ENCODE measurements around the gene ZNF629.

GRCh38 chr16:30659595-30660533, 1.6 kb downstream of the FBRS start:
- PRO-cap = bidirectional peak, plus-strand start at chr16:30659909, minus-strand start at chr16:30659845; bidirectional peak, plus-strand start at chr16:30660319, minus-strand start at chr16:30660103

GRCh38 chr16:30709522-30710292, 10.7 kb downstream of the SRCAP start:
- PRO-cap = no peak

DNA sequence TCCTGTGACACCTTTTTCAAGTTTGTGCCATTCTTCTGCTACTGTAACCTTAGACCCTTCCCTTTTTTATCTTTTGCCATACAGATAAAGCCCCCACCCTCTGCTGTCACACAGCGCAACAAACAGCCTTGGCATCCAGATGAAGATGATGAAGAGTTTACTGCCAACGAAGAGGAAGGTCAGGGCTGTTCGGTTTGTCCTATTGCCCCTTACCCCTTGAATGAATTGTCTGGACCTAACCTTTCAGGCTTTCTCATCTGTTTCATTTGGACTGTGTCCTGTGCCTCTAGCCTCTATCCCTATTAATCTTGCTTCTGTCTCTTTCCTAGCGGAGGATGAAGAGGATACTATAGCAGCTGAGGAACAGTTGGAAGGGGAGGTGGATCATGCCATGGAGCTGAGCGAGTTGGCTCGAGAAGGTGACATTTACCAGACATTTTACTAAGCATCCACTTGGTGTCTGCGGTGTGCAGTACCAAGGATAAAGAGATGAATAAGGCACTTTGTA, 11.8 kb downstream of the SRCAP start:
- PRO-cap = no peak

DNA sequence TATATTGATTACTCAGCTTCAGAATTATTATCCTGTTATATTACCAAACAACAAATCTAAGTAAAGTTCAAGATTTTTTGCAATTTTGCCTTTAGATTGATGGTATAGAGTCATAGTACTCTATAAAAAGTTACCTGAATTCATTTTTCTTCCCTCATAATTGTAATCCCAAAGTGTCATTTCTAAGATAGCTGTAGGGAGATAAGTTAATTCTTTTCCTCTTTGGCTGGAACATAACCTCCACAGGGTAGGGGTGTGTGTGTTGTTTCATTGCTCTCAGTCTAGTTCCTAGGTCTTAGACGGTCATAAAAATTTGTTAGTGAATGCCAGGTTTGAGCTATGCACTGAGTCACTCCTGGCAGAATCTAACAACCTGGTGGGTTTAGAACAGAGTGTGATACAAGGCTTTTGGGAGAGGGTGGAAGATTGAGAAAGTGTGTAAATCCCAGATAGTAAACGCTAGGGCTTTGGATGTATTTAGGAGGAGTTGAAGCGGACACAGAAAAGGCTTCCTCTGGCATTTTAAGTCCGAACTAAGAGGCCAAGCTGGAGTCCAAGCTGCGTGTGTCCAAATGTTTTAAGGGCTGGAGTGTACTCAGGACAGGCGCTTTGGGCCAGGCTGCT, 903 bp upstream of the PHKG2 start:
- PRO-cap = no peak

GRCh38 chr16:30777133-30778113, 9.6 kb downstream of the ZNF629 start:
- PRO-cap = no peak

DNA sequence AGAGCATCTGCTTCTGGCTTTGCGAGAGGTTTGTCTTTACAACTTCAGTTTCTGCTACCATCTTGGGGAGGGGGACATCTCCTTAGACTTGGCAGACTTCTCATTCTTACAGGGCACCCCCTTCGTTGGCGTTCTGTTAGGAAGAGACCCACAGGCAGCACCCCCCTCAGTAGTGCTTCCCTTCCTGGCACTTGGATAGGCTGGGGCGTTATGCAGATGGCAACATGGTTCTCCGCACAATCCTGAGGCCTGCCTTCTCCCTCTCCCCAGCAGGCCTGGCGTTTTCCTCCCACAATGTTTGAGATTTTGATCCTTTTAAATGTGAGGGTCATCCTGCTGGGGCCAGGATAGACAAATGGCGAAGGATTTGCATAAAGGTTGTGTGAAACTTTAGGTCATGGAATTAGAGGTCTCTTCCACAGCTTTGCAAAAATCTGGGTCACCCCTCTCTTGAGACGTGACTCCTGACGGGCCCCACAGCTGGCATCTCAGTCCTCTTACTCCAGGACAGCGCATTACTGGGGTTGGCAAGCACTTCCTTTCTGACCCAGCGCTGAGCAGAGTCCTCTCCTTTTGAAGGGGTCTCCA, 7.6 kb downstream of the ZNF629 start:
- PRO-cap = no peak

GRCh38 chr16:30782510-30783000, 4.5 kb downstream of the ZNF629 start:
- PRO-cap = no peak

DNA sequence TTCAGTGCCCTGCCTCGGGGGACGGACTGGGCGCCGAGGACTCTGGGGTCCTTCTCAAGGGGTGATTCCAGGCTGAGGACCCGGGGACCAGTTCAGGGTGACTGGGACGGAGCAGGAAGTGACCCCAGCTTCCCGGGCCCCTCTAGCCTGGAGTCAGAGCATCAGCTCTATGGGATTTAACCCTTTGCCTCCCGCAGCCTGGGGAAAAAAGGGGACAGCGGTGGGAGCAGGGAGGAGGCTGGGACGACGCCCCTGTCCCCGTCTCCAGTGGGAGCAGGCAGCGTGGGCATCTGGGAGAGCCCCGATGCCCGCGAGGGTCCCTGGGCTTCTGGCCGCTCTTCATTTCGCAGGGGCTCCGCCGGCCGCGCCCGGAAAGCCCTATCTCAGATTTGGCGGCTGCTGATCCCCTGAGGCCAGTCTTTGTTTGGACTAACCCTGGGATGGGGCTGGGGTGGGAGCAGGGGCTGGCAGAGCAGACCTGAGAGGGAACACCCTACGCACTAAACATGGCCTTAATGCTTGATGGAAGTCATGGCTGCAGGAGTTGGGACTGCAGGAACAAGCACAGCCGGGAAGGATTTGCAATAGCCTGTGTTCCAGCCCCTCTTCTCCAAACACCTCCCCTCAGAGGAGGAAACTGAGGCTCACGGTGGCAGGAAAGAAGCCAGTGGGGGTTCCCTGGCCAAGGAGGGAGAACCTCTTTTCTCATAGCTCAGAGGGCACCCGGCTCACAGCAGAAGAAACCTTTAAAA, at the start of gene ZNF629:
Gene ZNF629 (minus strand): TSS at position 120 of the 752 bp plus-strand sequence.
- PRO-cap = bidirectional peak, plus-strand start at position 205 of the sequence, minus-strand start at position 120 of the sequence

DNA sequence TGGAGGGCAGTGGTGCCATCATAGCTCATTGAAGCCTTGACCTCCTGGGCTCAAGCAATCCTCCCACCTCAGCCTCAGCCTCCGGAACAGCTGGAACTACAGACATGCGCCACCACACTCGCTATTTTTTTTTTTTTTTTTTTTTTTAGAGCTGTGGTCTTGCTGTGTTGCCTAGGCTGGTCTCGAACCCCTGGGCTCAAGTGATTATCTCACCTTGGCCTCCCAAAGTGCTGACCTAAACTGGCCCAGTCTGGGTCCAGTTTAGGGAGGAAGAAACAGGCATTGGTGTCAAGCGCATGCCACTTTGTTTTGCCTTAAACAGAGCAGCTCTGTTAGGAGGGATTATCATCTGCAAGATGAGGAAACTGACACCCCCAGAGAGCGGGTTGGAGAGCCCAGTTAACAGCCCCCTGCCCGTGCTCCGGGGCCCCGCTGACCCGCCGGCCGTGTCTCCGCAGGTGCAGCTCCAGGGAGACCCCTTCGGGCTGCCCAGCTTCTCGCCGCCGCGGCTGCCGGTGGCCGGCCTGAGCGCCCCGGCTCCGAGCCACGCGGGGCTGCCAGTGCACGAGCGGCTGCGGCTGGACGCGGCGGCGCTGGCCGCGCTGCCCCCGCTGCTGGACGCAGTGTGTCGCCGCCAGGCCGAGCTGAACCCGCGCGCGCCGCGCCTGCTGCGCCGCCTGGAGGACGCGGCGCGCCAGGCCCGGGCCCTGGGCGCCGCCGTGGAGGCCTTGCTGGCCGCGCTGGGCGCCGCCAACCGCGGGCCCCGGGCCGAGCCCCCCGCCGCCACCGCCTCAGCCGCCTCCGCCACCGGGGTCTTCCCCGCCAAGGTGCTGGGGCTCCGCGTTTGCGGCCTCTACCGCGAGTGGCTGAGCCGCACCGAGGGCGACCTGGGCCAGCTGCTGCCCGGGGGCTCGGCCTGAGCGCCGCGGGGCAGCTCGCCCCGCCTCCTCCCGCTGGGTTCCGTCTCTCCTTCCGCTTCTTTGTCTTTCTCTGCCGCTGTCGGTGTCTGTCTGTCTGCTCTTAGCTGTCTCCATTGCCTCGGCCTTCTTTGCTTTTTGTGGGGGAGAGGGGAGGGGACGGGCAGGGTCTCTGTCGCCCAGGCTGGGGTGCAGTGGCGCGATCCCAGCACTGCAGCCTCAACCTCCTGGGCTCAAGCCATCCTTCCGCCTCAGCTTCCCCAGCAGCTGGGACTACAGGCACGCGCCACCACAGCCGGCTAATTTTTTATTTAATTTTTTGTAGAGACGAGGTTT, 5.6 kb downstream of the CTF1 start:
- PRO-cap = bidirectional peak, plus-strand start at position 697 of the sequence, minus-strand start at position 667 of the sequence; bidirectional peak, plus-strand start at position 985 of the sequence, minus-strand start at position 946 of the sequence

DNA sequence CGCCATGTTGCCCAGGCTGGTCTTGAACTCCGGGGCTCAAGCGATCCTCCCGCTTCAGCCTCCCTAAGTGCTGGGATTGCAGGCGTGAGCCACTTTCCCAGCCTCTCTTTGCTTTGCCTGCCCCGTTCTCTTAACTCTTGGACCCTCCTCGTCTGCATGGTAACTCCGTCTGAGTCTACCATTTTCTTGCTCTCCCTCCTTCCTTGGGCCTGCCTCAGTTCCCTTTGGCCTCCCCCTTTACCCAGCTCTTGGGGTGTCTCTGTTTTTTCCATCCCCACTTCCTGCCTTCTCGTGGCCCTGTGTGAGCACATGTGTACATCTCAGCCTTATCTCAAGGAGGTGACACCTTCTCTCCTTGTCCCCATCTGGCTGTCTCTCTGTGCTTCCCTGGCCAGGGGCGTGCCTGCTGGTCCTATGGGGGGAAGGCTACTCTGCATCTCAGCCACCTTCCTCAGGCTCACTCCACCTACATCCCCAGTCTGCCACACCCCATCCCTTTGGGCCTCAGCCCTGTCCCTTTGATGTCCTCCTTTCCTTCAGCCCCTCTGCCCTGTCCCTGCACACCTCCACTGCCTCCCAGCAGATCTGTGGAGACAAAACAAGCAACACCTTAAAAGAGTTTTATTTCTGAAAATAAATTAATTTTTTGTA, 6.6 kb downstream of the CTF1 start:
- PRO-cap = no peak

GRCh38 chr16:30918639-30919281, 4.6 kb upstream of the FBXL19 start:
- PRO-cap = no peak

GRCh38 chr16:30964613-30965576, 7.3 kb downstream of the SETD1A start:
- PRO-cap = no peak

GRCh38 chr16:30969196-30970140, 11.9 kb downstream of the SETD1A start:
- PRO-cap = no peak

DNA sequence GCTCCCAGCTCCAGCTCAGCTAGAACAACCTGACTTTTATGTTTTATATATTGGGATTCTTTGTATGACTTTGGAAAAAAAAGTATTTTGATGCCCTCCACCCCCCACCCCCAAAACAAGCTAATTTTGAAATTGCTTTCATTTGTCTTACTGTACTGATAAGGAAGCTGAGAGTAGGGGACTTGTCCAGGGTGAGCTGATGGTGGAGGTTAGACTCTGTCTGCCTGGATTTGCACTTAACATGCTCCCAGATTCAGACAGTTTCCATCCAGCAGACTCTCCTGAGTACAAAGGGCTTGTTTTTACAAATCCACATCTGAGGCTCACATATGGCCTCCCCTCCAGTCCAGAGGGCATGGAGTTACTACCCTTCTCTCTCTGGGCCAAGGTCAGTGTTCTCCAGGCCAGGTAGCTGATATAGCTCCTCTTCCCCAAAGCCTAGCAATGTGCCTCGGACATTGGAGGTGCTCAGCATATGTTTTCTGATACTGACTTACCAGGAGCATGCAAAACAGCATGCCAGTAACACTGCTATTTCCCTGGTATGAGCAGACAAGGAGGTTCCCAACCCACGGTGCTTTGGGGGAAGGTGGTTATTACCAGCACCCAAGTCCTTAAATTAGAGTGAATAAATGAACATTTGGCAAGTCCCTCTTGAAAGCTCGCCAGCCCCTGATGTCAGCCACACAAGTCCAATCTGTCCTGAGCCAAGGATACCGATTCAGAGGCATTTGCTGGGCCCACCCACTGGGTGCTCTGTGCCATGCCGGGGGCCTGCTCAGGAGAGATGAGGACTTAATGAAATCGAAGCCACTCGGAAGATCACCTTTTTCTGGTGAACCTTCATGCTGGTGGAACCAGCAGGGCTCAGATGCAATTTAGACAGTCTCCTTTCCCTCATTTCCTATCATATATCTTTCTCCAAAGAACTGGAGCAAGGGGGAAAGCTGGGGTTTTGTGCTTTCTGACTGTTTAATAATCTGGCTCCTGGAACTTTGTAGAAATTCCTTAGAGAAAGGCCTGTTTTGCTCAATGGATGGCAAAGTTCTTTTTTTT, 11.2 kb downstream of the STX1B start:
- PRO-cap = no peak

- PRO-cap = no peak
These were observed 3.4 kb downstream of the ZNF646 start for GRCh38 chr16:31077583-31078132.

GRCh38 chr16:31080382-31081170, 6.4 kb downstream of the ZNF646 start:
- PRO-cap = no peak

- PRO-cap = bidirectional peak, plus-strand start at chr16:31180143, minus-strand start at chr16:31179804
These were observed 457 bp upstream of the FUS start for GRCh38 chr16:31179390-31179973.

DNA sequence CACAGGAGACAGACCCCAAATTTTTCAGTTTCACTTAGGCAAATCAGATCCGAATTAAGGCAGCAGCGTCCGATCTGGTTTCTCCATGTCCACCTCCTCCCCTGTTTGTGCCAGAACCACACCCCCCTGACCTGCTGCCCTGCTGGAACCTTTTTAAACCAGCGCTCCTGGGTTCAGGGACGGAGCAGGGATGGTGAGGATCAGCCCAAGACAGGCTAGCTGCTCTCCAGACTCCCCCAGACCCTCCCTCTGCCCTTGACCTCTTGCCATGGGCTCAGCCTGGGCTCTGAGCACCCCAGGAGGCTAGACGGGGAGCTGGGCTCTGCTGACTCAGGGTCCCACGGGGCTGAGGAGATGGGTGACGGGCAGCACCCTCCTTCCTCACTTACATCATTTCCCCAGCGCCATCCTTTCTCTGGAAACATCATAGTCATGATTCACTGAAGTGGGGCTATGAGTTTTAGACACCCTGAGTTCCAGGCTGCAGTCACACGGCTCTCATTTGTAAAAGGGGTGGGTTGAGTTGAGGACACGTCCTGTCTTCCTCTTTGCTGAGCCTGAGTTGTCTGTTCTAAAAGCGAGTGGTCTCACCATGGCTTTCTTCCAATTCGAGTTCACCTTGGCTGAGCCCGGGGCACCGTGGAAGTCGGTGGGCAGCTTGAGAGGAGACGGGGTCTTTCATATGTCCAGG, 3.1 kb upstream of the ITGAX start:
- PRO-cap = no peak

- PRO-cap = no peak
These were observed 6.9 kb downstream of the ITGAD start for GRCh38 chr16:31400070-31400334.

DNA sequence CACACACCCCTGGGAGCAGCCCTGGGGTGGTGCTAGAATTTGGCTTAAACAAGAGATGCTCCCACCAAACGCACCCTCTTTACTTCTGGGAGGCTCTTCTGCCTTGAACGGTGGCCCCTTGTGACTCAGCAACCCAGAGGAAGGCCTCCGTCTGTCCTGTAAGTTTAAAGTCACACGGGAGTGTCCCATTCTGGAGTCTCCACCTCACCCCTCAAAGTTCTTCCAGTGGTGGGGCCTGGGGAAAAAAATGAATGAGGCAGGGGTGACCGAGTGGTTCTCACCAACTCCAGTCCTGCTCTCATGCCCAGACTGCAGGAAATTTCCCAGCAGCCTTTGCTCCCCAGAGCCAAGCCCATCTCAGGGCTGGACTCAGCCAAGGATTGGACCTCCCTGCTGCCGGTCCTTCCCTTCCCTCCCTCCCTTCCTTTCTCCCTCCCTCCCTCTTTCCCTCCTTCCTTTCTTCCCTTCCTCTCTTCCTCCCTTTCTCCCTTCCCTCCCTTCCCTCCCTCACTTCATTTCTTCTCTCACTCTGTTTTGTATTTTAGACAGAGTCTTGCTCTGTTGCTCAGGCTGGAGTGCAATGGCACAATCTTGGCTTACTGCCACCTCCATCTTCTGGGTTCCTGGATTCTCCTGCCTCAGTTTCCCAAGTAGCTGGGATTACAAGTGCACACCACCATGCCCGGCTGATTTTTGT, 11.4 kb downstream of the ITGAD start:
- PRO-cap = no peak